ENCODE measurements around a stretch of chr12.

- PRO-cap: bidirectional peak, plus-strand start at chr12:124457735, minus-strand start at chr12:124457504
Measured at GRCh38 chr12:124456633-124457830, 110.4 kb downstream of the NCOR2 start.

DNA sequence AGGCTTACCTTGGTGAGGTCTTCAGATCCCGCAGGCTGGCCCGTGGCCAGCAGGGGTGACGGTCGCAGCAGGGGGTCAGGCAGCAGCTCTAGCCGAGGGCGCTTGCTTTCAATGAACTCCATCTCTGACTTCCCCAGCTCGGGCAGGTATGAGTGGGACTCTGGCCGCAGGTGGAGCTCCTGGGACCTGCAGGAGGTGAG lies 83.9 kb downstream of the NCOR2 start:
- PRO-cap: no peak

GRCh38 chr12:124495467-124496103 lies 71.8 kb downstream of the NCOR2 start:
- PRO-cap: no peak

- PRO-cap: no peak
Measured at GRCh38 chr12:124519395-124519714, 48.1 kb downstream of the NCOR2 start.

DNA sequence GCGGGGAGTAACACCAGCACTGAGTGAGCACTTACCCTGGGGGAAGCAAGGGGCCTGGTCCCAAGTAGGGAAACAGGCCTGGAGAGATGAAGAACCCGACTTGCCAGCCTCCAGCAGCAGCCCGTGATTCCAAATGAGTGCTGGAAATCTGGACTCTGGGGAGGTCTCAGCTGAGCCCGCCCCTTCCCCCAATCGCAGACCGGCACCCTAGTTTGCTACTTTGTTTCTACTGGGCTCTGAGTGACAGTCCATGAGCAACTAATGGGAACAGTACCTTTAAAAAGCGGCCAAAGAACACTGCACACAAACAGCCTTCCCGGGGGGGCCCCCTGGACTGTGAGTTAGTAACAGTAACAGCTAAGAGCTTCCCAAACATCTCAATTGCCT lies 2.2 kb upstream of the NCOR2 start:
- PRO-cap: no peak

DNA sequence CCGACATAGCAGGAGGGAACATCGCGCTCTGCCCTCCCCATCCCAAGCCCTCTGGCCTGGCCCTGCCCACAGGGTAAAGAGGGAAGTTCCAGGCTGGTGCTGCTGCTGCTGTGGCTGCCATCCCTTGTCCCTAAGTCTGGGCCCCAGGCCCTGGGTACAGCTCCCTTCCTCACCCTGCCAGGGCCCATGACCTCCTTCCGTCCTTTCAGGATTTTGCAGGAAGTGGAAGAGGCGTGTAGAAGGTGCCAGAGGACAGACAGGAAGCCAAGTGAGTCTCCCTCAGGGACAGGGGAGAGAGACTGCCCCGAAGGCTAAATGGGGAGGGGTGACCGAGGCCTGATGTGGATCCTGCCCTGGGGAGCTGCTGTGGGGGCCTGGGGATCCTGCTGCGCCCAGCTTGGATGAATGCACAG lies 14.7 kb upstream of the NCOR2 start:
- PRO-cap: no peak

- PRO-cap: no peak
Measured at GRCh38 chr12:124586562-124586936, 19.1 kb upstream of the NCOR2 start.

- PRO-cap: no peak
Measured at GRCh38 chr12:124588983-124589642, 21.7 kb upstream of the NCOR2 start.

GRCh38 chr12:124653104-124653685 lies 85.8 kb upstream of the NCOR2 start:
- PRO-cap: no peak

DNA sequence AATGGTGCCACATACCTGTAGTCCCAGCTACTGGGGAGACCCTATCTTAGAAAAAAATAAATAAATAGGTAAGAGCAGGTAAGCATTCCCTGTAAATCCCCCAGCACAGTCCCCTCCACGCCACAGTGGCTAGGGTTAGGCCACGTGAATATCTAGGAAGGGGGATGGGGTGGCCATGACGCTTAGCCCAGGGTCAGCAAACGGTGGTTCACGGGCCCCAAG lies 113.4 kb upstream of the NCOR2 start:
- PRO-cap: no peak

DNA sequence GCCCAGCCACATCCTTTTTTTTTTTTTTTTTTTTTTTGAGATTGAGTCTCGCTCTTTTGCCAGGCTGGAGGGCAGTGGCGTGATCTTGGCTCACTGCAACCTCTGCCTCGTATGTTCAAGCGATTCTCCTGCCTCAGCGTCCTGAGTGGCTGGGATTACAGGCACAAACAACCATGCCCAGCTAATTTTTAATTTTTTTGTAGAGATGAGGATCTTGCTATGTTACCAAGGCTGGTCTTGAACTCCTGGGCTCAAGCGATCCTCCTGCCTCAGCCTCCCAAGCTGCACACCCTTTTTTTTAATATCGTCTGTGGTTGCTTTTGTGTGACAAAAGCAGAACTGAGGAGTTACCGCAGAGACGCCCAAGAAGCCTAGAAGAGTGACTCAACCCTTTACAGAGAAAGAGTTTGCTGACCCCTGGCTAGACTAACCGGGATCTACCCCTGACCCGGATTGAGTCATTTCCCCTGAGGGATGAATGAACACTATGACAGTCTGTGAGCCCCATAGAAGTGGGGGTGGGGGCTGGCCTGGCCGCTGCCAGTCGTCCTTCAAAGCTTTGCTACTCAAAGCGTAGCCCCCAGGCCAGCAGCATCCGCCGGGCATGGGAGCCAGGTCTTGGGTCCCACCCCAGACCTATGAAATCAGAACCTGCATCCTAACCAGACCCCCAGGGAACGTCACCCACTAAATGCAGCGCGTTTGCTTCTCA lies 113.9 kb upstream of the NCOR2 start:
- PRO-cap: no peak

DNA sequence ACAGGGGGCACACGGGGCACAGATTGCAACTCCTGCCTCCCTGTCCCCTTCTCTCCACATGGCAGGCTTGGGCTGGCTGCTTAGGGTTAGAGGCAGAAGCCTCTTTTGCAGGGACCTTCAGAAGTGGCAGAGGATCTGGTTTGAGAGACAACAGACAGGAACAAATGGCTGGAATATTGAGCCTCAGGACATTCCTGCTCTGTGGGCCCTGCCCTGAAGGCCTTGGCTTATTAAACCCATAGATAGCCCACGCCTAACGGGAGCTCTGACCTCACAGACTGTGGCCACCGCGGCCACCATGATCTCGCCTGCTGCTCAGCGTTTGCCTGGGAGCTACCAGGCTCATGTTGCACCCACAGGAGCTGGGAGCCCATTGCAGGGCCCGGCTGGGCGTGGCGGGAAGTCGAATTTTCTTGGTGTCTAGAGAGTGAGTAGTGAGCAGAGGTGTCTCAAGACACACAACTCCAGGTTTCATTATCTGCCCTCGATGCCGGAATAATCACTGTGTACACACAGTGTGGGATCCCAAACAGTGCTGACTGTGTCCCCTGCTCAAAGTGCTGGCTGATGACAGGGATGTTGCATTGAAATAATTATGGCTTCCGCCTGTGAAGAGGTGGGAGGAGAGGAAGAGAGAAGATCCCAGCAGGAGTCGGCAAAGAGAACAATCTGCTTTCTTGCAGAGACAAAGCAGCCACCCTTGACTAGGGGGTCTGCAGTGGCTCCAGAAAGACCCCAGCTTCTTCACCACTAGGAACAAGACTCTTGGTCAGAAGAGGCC lies 148.1 kb upstream of the NCOR2 start:
- PRO-cap: no peak

GRCh38 chr12:124764689-124764999 lies 99.0 kb downstream of the SCARB1 start:
- PRO-cap: no peak

DNA sequence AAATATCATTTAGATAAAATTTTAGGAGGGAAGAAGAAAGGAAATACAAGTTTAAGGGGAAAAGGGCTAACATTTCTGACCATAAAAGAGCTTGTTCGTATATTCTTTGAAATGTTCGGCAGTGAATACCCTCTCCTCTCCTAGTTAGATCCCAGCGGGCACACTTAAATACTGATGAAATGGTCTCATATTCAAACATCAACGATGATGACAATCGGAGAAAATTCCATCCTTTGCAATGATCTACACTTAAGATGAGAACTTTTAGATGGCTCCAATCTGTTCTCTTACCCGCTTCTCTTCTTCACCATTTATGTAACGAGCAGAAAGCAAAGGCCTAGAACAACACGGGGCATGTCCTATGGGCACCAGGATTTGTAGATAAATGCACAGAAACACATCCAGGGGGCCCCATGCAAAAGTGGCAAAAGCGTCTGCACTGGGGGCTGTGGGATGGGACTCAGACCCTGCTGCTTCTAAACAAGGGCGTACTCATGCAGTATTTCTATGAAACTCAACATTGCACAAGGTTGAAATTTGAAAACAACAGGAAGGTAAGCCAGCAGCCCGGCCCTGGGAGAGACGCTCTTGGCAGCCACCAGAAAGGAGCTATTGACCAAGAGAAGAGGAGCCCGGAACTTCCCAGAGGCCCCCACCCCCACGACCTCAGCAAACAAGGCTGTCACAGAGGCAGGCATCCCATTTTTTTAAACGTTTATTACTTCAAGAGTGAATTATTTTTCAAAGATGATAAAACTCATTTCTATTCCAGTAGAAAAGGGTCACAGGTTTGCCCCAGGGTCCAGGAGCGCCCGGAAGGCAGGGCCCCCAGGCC lies 86.5 kb downstream of the SCARB1 start:
- PRO-cap: no peak

DNA sequence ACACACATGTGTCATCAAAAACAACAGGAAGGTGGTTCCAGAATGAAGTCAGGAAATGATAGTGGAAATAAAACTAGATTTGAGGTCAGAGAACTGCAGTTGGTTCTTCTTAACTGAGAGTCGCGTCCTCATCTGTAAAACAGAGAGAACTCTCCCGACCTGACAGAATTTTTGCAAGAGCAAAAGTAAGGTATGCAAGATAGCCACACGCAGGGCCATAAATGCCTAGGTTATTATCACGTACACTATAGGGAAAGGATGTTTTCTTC lies 67.3 kb downstream of the SCARB1 start:
- PRO-cap: no peak

- PRO-cap: no peak
Measured at GRCh38 chr12:124820911-124822271, 42.3 kb downstream of the SCARB1 start.

- PRO-cap: unidirectional peak, minus-strand start at chr12:124910881
Measured at GRCh38 chr12:124910460-124911395, 3.7 kb downstream of the UBC start.

DNA sequence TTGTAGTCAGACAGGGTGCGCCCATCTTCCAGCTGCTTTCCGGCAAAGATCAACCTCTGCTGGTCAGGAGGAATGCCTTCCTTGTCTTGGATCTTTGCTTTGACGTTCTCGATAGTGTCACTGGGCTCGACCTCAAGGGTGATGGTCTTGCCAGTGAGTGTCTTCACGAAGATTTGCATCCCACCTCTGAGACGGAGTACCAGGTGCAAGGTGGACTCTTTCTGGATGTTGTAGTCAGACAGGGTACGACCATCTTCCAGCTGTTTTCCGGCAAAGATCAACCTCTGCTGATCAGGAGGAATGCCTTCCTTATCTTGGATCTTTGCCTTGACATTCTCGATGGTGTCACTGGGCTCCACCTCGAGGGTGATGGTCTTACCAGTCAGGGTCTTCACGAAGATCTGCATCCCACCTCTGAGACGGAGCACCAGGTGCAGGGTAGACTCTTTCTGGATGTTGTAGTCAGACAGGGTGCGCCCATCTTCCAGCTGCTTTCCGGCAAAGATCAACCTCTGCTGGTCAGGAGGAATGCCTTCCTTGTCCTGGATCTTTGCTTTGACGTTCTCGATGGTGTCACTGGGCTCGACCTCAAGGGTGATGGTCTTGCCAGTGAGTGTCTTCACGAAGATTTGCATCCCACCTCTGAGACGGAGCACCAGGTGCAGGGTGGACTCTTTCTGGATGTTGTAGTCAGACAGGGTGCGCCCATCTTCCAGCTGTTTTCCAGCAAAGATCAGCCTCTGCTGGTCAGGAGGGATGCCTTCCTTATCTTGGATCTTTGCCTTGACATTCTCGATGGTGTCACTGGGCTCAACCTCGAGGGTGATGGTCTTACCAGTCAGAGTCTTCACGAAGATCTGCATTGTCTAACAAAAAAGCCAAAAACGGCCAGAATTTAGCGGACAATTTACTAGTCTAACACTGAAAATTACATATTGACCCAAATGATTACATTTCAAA lies 1.3 kb downstream of the UBC start:
- PRO-cap: no peak

- PRO-cap: no peak
Measured at GRCh38 chr12:124915573-124916194, 1.2 kb upstream of the UBC start.

- PRO-cap: no peak
Measured at GRCh38 chr12:124994521-124995128, 1.2 kb downstream of the BRI3BP start.